ENCODE results near the genes MAPKAPK2 and IL20.

- PRO-cap, result no peak
Measured at GRCh38 chr1:206487015-206487309, 16.7 kb downstream of the IKBKE start.

GRCh38 chr1:206560075-206560417 is 52.2 kb downstream of the EIF2D start:
- PRO-cap, result no peak

- PRO-cap, result unidirectional peak, plus-strand start at chr1:206634510
Measured at GRCh38 chr1:206634169-206634717, 1.1 kb upstream of the DYRK3 start.

- PRO-cap, result bidirectional peak, plus-strand start at chr1:206684905, minus-strand start at chr1:206684785
Measured at GRCh38 chr1:206684471-206685009, at the start of gene MAPKAPK2. TSS of gene MAPKAPK2 (plus strand) at chr1:206684905.

DNA sequence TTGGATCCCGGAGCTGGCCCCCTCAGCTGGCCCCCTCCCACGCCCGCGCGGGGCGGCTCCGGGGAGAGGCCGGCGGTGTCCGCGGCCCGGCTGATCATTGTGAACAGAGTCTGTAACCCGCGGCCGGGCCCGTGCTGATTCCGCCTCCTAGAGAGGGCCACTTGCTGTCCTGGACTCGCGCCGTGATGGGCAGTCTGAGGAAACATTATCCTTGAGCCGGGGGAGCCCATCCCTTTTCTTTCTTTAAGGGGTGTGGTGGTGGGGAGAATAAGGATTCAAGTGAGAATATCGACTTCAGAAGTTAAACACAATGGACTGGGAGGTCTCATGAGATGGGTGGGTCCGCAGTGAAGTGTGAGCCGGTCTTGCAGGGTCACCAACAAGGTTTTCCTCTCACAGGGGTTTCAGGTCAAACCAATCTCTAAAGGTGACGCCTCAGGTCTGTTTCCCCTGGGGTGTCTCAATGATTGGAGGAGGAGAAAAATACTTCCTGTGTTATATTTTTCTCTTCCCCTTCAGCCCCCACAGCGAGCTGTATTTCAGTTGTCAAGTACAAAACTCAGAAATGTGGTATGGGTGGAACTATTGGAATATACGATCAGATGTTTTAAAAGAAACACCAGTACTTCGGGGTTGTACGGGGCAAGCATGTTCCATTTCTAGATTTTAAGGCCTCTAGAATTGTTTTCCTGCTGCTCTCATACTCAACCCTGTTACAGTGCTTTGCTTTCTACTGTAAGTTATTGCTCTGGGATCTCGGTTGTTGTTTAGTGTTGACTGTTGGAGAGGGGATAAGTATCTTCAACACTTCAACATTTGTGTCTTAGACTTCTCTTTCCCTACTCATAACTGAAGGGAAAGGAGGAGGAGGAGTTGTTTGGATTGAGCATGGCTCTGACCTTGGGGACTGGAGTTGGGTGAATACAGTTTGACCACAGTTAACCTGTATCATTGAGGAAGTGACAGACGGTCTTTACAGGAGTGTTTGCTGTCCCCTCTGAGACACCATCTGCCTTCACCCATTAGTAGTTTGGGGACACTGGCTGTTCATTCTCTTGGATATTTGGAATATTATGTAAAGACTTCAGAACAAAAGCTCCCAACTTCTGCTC is 1.8 kb downstream of the MAPKAPK2 start:
- PRO-cap, result no peak

DNA sequence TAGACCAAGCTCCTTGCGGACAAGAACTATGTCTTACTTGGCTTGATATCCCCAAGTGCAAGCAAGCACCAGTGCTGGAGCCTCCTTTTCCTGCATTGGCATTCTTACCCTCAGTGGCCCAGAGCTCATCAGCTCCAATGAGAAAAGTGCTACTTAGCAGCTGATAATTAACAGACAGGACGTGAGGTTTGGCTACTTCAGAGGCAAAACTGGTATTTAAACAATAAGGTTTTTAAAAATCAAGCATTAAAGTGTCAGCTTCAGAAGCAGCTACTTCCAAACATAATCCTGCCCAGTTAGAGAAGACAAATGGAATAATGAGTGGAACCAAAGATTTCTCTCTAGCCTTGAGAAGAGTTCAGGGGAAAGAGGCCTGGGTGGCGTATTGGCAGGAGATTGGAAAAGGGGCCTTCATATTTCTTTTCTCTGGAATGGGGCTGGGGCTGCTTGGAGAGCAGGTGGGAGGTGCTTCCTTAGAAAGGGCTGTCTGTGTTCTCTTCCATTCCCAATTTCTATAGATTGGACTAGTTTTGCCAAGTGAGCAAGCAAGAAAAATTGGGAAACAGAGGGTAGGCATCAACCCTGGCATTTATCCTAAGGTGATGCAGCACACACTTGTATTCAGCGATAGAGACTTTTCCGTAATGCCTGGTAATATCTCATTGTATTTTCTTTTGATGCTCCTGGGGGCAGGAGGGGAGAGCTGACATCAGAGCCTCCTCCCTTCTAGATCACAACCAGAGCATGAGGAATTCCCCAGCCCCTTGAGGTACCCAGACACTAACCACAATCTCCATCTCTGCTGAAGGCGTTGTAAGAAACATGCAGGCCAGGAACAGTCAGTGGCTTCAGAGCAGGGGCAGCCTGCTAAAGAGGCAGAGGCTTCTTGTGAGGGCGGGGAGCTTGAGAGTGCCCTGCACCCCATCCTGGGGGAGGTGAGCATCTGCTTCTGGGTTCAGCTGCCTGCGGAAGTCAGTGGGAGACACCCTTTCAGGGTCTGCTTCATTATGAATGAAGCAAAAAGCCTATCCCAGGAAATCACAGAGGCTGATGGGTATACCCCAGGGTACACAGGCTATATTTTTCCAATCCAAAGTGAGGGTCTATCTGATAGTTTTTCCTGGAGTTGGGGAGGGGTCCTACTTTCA is 18.7 kb downstream of the MAPKAPK2 start:
- PRO-cap, result no peak

DNA sequence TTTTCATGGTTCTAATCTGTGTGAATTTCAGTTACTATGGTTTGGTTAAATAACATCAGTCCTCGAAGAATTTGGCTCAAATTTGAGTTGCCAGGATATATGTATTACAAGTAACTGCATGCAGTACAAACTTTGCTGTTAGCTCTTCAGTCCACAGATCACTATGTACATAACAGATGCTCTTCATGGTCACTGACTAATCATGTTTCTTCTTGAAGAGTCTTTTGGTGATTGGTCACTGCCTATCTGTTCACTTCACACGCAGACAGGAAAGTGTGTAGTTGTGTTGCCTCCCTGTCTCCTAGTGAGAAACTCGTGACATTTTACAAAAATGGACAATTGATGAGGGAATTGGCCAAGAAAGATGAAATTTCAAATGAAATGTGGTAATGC is 25.4 kb downstream of the MAPKAPK2 start:
- PRO-cap, result no peak

- PRO-cap, result no peak
Measured at GRCh38 chr1:206842482-206842860, 23.0 kb upstream of the IL20 start.

DNA sequence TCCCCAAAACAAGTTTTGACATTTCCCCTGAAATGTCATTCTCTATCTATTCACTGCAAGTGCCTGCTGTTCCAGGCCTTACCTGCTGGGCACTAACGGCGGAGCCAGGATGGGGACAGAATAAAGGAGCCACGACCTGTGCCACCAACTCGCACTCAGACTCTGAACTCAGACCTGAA is at the start of gene IL20:
IL20 (plus strand) TSS at position 152 of the 179 bp plus-strand sequence.
- PRO-cap, result no peak

GRCh38 chr1:206927177-206927947 is 5.6 kb upstream of the FCMR start:
- PRO-cap, result no peak

- PRO-cap, result no peak
Measured at GRCh38 chr1:206952888-206953435, 6.7 kb upstream of the PIGR start.

DNA sequence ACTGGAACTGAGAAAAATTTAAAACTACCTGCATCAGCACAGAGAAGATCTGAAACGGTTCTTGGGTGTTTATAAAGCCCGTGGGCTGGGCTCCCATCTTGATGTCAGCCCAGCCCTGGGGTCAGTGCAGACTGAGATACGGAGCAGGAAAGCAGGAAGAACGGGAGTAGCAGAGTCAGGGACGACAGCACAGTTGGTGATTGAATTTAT is 11.6 kb downstream of the C1orf116 start:
- PRO-cap, result no peak

DNA sequence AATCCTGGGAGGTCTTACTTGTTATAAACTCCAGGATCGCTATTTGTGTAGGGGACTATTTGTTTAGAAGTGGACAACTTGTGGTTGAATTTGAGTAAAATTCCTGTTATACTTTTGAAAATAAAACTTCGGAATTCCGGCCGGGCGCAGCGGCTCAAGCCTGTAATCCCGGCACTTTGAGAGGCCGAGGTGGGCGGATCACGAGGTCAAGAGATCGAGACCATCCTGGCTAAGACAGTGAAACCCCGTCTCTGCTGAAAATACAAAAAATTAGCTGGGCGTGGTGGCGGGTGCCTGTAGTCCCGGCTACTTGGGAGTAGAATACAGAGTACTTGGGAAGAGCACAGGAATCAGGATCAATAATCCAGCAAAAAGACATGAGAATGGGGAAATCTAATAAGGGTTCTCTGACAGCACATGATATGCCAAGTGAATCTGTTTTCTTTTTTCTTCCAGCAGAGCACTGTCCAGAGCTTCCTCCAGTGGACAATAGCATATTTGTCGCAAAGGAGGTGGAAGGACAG is 1.3 kb downstream of the C4BPB start:
- PRO-cap, result no peak

DNA sequence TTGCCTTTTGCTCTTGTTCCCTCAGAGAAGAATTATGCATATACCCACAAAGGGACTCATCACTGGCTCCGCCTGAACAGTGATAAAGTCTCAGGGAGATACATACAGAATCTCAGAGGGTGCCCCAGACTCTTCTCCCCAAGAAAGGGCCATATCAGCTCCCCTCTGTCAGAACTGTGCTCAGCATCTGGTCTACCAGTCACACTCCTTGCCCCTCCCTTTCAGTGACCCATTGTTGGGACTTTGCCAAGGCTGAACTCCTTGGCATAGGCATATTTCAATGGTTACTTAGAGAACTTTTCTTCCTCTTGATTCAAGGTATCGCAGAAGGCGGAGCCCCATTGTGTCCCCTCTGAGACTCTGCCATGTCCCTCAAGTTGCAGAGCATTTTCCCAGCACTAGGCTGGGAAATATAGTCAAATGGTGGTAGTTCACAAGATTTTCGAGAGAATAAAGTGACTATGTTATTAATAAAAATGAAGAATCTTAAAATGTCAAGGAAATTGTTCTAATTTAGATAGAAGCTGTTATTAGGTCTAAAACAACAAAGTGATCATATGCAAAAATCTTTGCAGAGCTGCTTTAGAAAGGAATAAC is 102.4 kb upstream of the CD55 start:
- PRO-cap, result no peak

- PRO-cap, result no peak
Measured at GRCh38 chr1:207316558-207317315, 4.7 kb upstream of the CD55 start.

GRCh38 chr1:207326154-207327020 is 4.9 kb downstream of the CD55 start:
- PRO-cap, result no peak

- PRO-cap, result no peak
Measured at GRCh38 chr1:207762249-207762976, 10.6 kb downstream of the CD46 start.

- PRO-cap, result no peak
Measured at GRCh38 chr1:207805828-207806712, 54.2 kb downstream of the CD46 start.

- PRO-cap, result no peak
Measured at GRCh38 chr1:207806713-207807325, 55.0 kb downstream of the CD46 start.

DNA sequence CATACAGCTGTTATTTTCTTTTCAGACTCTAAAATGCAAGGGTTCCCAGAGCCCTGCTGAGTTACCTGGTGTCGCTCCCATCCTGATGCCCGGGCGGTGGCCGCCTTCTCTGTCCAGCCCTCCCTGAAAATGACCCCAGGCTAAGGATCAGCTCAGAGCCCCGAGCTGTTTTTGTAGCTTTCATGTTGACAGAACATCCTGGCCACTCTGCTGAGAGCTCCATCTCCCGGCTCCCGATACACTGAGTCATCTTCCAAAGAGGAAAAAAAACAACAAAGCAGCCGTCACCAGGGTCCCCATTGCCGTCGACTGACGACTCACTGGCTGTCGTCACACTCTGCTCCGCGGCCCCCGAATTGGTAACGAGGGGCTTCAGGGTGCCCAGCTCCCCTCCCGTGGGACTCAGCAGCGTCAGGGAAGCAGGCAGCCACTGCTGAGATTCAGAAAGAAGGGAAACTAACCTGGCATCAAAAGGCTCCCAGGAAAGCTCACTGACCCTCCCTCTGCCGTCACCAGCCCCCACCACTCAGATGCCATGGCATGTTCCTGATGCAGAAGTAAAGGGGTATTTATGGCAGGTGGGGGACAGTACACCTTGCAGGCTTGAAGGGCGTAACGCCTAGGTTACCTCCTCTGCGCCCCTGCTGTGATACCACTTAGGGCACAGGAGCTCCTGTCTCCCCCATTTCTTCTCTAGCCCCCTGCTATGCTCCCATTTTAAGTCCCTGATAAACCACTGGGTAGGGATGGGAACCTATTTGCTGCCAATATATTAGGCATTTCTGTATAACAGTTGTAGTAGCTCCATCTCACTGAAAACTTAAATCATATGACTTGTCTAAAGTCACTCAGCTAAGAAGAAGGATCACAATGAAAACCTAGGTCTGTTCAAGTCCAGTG is 67.3 kb downstream of the CD46 start:
- PRO-cap, result no peak

Data from A673 (cell line).